Measurements from ENCODE around the gene RNF181.

GRCh38 chr2:84971836-84972459 is 987 bp downstream of the KCMF1 start:
- PRO-cap: no peak

DNA sequence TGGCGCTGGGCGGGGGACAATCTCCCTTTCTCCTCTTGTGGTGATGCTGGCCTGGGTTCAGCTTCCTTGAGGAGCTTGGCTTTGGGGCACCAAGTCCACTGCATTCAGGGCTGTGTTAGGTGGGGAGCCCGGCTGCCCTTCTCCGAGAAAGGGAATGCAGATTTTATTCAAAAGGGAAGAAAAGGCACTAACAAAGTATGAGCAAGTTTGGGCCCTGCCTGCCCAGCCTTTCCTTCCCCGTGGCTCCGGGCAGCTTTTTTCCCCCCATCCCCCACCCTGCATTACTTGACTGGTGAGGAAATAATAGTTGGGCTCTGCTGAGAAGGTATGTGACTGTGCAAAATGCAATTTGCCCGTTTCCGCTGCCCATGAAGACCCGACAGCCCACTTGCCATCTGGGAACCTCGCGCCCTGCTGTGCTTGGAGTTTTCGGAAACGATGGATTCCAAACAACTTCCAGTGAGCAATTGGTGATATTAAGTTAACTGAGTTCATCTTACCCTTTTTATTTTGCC is 82.9 kb downstream of the TCF7L1 start:
- PRO-cap: no peak

GRCh38 chr2:85255839-85256745 is 71.7 kb downstream of the TGOLN2 start:
- PRO-cap: no peak

DNA sequence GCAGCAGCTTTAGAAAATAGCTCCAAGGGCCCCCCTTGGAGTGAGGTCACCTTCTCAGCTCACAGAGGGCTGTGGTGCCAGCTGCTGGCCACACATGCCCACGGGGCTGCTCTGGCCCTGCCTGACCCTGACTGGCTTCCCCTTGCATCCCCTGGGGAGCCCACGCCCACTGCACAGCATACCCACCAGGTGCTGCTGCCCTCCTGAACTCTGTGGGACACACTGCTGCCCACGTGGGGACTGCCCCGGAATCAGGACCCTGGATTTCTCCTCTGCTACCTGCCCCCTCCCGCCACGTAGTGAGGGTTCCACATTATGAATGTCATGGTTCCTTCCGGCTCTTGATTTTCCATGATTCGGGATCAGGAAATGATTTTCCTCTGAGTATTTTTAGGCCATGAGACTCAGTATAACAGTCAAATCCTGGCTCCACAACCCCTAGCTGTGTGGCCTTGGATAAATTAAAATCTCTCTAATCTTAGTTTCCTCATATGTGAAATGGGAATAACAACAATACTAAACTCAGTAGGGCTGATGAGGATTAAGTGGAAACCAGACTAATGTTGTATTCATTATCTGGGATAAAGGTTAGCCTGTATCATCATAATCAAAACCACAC is 70.1 kb downstream of the TGOLN2 start:
- PRO-cap: no peak

- PRO-cap: no peak
These were observed 11.9 kb downstream of the TGOLN2 start for GRCh38 chr2:85315838-85316348.

GRCh38 chr2:85325355-85325820 is 2.4 kb downstream of the TGOLN2 start:
- PRO-cap: no peak

DNA sequence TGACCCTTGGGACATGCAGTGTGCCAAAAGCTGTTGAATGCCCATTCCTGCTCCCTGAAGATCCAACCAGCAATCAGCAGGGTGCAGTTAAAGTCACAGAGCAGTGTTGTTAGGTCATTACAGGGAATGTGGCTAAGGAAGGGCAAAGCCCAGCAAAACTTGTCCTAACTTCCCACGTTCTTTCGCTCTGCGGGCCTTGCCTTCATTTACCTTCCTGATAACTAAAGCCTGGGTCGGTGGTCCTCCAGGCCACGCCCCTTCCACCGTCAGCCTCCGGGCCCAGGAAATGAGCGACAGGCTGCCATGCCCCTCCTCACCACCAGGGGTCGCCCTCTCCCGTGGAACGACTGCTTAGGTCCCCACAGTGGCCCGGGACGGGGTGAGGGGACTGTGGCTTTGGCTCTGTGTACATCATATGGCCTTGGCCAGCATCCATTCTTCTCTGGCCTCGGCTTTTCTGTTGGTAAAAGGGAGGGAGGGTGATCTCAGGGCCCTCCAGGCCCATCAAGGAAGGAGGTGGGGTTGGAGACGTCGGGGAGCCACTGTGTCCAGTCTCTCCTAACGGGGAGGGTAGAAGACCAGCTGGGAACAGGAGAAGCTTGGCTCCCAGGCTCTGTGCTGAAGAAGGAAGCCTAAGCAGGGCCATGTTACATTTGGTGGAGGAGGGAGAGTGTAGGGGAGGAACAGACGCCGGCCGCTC is 2.1 kb downstream of the SH2D6 start:
- PRO-cap: no peak

DNA sequence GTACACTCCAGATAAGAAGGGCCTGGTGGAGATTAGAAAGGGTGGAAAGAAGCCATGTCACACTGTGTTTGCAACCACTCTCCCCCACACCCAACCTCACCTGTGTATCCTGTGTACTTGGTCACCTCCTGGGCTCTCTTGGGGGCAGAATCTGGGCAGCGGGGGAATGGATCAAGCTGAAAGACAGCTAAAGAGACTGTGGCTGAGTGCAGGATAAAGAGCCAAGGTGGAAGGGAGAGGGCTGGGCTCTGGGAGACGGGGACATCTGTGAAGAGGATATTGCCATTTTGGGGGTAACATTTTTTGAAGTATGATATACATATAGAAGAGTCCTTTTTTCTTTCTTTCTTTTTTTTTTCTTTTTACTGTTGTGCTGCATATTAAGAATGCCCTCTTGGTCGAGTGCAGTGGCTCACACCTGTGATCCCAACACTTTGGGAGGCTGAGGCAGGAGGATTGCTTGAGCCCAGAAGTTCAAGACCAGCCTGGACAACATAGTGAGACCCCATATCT is 3.4 kb downstream of the SH2D6 start:
- PRO-cap: no peak

DNA sequence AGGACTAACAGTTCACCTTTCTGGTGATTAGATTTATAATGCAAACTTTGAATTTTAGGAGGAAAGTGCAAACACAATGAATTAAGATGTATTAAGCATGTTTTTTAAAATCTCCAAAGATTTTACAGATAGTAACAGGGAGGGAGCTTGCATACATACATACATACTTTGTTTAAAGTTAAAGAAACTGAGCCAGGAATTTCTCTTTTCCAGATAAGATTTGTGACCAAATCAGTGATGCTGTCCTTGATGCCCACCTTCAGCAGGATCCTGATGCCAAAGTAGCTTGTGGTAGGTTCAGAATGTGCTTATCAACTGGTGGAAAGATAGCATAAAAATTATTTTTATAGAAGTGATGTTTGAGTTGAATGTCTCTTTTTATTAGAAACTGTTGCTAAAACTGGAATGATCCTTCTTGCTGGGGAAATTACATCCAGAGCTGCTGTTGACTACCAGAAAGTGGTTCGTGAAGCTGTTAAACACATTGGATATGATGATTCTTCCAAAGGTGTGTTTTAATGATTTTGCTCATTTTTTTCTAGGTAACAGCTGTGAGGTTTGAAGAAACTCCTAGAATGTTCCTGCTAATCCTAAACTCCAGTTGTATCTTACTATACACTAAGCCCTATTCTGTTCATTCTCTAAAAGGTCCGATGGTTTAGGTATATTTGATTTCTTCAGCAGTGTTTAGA is 2.0 kb downstream of the MAT2A start:
- PRO-cap: no peak

GRCh38 chr2:85545202-85545544 is 6.2 kb downstream of the MAT2A start:
- PRO-cap: no peak

- PRO-cap: no peak
These were observed 8.0 kb downstream of the MAT2A start for GRCh38 chr2:85546644-85547633.

DNA sequence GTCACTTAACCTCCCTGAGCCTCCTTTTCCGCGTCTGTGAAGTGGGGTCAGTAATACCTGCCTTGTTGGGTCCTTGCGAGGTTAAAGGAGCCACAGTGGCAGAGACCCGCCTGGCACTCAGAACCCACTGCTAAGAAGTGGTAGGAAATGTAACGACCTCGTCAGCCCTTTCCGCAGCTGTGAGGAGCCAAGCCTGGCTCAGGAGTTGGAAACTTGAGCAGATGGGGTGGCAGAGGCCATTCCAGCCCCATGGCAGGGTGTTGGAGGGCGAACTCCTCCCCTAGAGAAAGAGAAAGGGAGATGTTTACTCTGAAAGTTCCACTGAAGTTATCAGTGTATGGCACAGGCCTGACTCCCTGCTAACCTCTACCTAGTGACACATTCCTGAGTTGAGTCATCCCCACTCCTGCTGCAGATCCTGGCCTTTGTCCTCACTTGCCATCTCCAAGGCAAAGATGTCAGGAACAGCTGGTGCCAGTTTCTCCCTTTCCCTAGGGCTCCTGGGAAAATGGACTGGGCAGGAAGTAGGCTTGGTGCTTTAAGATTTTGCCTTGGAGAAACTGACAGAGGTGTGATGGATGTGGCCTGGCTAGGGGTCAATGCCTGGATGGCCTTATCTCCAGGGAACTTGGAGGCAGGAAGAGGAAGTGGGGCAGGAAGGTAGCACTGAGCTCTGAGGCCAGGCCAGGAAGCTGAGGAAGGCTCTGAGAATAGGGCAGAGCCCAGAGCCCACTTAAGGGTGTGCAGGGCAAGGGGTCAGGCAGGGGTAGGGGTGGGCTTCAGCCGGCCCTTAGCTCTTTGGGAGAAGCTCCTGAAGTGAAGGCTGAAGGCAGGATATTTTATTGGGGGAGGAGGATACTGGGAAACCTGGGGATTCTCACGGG is 835 bp downstream of the VAMP5 start:
- PRO-cap: bidirectional peak, plus-strand start at position 452 of the sequence, minus-strand start at position 323 of the sequence

DNA sequence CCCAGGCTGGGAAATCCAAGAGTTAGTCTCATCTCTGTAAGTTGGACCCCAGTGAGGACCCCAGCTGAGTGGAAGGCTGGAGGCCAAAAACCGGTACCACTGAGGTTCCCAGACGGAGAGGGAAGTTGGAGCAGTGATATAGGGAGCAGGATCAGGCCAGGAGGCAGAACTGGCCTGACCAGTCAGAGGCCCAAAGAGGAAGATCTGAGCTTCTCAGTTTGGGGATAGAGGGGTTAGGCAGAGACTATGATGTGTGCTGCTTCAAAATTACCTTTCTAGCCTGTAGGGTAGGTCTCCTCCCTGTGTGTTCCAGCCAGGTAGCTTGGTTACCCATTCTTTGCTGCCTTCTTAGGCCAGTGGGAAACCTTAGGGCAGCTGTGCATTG is 4.6 kb upstream of the RNF181 start:
- PRO-cap: no peak

- PRO-cap: bidirectional peak, plus-strand start at chr2:85595748, minus-strand start at chr2:85595554
These were observed at the start of gene RNF181 for GRCh38 chr2:85594785-85595862. TSS of gene RNF181 (plus strand) at chr2:85595745.

- PRO-cap: no peak
These were observed 2.2 kb upstream of the TMEM150A start for GRCh38 chr2:85604385-85605393.

GRCh38 chr2:85648138-85648638 is 19.8 kb downstream of the SFTPB start:
- PRO-cap: no peak

DNA sequence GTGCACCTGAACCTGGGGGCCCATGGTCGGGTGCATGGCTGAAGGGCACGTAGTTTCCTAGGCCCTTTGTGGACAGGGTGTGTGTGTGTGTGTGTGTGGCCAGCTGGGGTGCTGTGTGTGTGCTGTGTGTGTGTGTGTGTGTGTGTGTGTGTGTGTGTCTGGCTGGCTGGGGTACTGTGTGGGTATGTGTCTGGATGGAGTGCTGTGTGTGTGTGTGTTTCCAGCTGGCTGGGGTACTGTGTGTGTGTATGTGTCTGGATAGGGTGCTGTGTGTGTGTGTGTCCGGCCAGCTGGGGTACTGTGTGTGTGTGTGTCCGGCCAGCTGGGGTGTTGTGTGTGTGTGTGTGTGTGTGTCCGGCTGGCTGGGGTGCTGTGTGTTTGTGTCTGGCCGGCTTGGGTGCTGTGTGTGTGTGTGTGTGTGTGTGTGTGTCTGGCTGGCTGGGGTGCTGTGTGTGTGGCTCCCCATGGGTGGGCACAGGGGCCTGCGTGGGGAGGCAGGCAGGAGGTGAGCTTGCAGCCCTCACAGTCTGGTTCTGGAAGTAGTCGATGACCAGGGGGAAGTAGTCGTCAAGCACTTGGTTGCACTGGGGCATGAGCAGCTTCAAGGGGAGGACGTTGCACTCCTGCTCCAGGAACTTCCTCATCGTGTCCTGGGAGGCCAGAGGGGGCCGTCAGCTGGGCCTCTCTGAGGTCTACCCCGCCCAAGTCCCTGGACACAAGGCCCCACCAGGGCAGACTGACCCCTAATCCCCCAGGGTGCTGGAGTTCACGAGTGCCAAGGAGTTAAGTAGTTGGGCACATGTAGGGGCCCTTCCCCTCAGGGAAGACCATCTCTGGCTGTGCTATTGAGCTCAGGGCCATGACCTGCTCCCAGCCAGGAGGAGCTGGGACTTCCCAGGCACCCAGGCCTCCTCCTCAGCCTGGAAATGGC is 1.6 kb downstream of the SFTPB start:
- PRO-cap: no peak

GRCh38 chr2:85707147-85707651 is 13.0 kb downstream of the GNLY start:
- PRO-cap: no peak

GRCh38 chr2:85709353-85709741 is 15.2 kb downstream of the GNLY start:
- PRO-cap: no peak

DNA sequence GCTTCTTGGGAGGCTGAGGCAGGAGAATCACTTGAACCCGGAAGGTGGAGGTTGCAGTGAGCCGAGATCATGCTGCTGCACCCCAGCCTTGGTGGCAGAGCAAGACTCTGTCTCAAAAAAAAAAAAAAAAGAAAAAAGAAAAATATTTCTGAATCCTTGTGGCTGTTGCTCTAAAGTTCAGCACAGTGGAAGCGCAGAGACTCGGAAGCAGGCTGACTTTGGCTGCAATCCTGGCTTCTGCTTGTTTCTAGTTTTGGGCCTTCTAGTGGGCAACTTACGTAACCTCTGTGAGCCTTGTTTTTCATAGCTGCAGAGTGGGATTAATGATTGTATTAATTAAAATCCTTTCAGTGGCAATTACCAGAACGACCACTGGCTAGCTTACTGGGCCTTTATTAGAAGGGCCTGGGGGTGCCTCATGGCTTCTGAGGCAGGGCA is 28.4 kb downstream of the GNLY start:
- PRO-cap: no peak

Measured in jejunum (tissue), 1 donor.